ENCODE measurements around the genes CLASRP, ZNF296 and POLR1G.

- PRO-cap = no peak
Observed at GRCh38 chr19:44867220-44868119, 21.4 kb downstream of the NECTIN2 start.

GRCh38 chr19:44870033-44870656 lies 20.9 kb upstream of the TOMM40 start:
- PRO-cap = no peak

DNA sequence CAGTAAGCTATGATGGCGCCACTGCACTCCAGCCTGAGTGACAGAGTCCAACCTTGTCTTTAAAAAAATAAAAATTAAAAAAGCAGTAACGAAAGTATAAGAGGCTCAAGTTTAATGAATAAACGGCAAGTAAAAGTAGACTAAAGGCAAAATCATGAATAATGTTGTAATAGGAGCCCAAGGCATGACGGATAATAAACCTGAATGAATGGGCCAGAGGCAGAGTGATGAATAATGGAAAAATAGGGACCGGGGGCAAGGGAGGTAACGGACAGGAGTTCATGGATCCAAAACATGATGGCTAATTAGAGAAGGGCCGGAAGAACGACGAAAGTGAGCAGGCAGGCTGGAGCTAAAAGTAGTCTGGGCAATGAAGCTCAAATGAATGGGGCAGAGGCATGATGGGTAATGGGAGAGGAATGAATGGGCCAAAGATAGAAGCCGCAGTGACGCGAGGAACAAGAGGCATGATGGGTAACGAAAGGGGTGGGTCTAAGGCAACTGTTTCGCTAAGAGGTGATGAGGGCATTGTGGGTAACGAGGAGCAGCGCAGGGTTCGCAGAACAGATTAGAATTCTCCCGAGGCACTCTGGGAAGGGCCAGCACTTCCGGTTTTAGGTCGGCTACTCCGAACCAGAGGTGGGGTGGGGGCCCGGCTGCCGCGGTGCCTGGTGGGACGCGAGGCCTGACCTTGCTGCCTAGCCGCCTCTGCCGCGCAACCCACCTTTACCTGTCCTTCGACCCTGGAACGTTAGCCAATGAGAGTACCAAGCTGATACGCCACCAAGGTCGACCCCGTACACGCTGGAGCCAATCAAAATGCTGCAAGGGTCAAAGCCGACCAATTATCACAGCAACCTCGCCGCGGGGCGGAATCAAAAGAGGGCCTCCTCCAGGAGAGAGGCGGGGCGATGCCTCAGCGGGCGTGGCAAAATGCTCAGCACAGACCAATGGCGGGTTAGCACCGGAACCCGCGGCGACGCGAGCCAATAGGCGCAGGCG lies 714 bp upstream of the TOMM40 start:
- PRO-cap = bidirectional peak, plus-strand start at position 528 of the sequence, minus-strand start at position 365 of the sequence; unidirectional peak, minus-strand start at position 750 of the sequence; bidirectional peak, plus-strand start outside the sequence, minus-strand start at position 884 of the sequence

DNA sequence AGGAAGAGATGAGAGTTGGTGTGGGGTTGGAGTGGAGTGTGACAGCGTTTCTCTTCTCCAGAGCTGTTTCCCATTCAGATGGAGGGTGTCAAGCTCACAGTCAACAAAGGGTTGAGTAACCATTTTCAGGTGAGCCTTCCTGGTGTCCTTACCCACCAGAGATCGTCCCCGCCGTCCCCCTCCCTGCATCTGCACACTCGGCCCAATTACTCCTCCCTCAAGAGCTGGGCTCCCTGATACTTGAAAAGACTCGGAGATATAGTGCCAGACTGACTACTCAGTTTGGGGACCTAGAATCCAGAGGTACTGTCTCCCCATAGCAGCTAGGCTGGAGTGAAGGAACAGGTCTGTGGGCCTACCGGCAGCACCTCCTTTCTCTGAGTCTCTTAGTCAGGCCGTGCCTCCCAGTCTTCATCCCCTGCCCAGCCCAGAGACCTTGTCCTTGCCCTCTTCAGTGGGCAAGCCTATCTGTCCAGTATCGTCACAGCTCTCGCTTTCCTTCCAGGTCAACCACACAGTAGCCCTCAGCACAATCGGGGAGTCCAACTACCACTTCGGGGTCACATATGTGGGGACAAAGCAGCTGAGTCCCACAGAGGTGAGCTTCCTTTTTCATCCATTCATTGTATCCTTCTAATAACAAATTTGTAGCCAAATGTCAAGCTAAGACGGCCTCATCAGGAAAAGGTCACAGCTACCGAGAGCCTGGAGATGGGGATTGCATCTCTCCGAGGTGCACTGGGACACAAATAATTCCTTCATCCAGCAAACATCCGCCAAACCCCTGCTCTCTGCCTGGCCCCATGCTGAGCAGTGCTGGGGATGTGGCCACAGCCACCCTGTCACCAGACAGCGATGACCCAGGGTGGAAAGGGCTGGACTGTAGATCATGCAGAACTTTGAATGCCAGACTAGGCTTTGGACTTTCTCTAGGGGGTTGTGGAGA lies 1.6 kb downstream of the TOMM40 start:
- PRO-cap = no peak

DNA sequence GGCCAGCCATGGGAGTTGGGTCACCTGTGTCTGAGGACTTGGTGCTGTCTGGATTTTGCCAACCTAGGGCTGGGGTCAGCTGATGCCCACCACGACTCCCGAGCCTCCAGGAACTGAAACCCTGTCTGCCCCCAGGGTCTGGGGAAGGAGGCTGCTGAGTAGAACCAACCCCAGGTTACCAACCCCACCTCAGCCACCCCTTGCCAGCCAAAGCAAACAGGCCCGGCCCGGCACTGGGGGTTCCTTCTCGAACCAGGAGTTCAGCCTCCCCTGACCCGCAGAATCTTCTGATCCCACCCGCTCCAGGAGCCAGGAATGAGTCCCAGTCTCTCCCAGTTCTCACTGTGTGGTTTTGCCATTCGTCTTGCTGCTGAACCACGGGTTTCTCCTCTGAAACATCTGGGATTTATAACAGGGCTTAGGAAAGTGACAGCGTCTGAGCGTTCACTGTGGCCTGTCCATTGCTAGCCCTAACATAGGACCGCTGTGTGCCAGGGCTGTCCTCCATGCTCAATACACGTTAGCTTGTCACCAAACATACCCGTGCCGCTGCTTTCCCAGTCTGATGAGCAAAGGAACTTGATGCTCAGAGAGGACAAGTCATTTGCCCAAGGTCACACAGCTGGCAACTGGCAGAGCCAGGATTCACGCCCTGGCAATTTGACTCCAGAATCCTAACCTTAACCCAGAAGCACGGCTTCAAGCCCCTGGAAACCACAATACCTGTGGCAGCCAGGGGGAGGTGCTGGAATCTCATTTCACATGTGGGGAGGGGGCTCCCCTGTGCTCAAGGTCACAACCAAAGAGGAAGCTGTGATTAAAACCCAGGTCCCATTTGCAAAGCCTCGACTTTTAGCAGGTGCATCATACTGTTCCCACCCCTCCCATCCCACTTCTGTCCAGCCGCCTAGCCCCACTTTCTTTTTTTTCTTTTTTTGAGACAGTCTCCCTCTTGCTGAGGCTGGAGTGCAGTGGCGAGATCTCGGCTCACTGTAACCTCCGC lies 1.1 kb upstream of the APOE start:
- PRO-cap = no peak

GRCh38 chr19:44939693-44940257 lies 2.3 kb upstream of the APOC4 start:
- PRO-cap = no peak

GRCh38 chr19:44948227-44948790 lies 2.5 kb downstream of the APOC2 start:
- PRO-cap = no peak

DNA sequence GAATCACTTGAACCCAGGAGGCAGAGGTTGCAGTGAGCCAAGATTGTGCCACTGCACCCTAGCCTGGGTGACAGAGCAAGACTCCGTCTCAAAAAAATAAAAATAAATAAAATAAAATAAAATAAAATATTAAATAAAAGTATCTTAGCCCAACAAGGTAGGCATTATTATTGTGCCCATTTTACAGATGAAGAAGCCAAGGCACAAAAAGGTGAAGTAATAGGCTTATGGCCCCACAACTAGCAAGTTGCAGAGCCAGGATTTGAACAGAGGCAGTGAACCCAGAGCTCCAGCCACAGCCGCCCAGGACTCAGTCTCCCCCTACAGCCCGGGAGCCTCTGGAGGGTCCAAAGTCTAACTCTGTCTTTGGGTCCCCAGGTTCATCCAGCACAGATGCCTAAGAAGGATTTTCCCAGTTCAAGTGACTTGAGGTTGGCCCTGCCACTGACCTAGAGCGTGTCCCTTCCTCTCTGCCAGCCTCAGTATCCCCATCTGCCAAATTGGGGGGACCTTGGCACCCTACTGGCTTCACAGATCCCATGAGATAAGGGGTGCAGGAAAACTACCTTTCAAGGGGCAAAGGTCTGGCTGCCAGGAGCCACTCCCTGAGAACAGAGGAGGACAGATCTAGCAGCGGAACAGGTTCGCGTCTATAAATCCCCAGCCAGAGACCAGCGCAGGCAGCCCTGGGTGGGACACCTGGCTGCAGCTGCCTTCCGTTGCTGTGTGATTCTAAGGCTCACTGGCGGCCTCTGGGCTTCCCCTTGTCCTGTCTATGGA lies 7.0 kb downstream of the RELB start:
- PRO-cap = no peak

DNA sequence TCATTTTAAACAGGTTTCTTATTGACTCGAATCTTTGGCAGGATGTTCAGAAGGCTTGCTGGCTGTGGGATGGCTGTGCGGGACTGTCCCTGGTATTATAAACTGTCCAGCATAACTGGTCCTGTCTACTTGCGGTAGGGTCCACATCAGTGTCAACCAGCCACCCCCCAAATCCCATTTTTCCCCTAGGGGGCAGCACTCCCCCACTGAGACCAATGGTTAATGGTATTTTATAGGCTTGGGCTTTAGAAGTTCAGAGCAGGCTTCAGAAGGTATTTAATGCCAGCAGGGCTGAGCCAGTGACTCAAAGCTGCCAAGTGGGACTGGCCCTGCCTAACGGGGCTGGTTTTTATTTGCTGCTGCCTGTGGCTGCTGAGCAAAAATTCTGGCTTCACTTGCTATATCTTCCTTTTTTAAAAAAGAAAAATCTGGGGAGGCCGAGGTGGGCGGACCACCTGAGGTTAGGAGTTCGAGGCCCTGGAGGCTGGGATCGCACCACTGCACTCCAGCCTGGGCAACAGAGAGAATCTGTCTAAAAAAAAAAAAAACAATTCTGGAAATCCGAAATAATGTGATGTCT lies 15.7 kb downstream of the RELB start:
- PRO-cap = no peak

GRCh38 chr19:45038783-45039964 lies at the start of gene CLASRP:
Gene CLASRP (plus strand): TSS chr19:45039045.
- PRO-cap = bidirectional peak, plus-strand start at chr19:45039051, minus-strand start at chr19:45038962; unidirectional peak, minus-strand start at chr19:45039313; unidirectional peak, minus-strand start at chr19:45039442

DNA sequence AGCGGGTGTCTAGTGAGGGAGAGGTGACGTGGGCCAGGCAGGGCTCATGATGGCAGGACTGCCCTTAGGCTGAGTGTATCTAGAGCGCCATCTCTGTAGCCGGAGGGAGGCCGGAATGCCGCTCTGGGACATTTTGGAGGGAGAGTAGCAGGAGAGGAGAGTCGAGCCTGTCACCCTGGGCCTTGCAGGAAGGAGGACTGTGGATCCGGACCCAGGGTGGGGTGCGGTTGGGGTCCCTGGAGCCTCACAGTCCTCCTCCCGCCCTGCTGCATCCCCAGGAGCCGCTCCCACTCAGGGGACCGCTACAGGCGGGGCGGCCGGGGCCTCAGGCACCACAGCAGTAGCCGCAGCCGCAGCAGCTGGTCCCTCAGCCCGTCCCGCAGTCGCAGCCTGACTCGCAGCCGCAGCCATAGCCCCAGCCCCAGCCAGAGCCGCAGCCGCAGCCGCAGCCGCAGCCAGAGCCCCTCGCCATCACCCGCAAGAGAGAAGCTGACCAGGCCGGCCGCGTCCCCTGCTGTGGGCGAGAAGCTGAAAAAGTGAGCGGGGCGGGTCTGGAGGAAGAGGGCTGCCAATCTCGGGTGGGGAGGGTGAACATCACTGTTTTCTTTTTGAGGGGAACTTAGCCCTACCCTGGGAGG lies 9.1 kb downstream of the ZNF296 start:
- PRO-cap = no peak

- PRO-cap = bidirectional peak, plus-strand start at chr19:45076370, minus-strand start at chr19:45076311; bidirectional peak, plus-strand start at chr19:45076580, minus-strand start at chr19:45076478
Observed at GRCh38 chr19:45075985-45076871, at the start of gene ZNF296. Gene ZNF296 (minus strand): TSS chr19:45076478.

- PRO-cap = no peak
Observed at GRCh38 chr19:45100752-45101409, 7.9 kb downstream of the PPP1R37 start.

GRCh38 chr19:45113552-45114227 lies 20.7 kb downstream of the PPP1R37 start:
- PRO-cap = bidirectional peak, plus-strand start at chr19:45114132, minus-strand start at chr19:45113986

GRCh38 chr19:45117169-45118305 lies 24.6 kb downstream of the PPP1R37 start:
- PRO-cap = bidirectional peak, plus-strand start at chr19:45117445, minus-strand start at chr19:45117238

- PRO-cap = no peak
Observed at GRCh38 chr19:45245918-45246232, 668 bp upstream of the EXOC3L2 start.

GRCh38 chr19:45273191-45273628 lies 22.1 kb downstream of the MARK4 start:
- PRO-cap = no peak

GRCh38 chr19:45406529-45406831 lies at the start of gene POLR1G:
Gene POLR1G (plus strand): TSS chr19:45406644.
- PRO-cap = bidirectional peak, plus-strand start at chr19:45406644, minus-strand start at chr19:45406052

DNA sequence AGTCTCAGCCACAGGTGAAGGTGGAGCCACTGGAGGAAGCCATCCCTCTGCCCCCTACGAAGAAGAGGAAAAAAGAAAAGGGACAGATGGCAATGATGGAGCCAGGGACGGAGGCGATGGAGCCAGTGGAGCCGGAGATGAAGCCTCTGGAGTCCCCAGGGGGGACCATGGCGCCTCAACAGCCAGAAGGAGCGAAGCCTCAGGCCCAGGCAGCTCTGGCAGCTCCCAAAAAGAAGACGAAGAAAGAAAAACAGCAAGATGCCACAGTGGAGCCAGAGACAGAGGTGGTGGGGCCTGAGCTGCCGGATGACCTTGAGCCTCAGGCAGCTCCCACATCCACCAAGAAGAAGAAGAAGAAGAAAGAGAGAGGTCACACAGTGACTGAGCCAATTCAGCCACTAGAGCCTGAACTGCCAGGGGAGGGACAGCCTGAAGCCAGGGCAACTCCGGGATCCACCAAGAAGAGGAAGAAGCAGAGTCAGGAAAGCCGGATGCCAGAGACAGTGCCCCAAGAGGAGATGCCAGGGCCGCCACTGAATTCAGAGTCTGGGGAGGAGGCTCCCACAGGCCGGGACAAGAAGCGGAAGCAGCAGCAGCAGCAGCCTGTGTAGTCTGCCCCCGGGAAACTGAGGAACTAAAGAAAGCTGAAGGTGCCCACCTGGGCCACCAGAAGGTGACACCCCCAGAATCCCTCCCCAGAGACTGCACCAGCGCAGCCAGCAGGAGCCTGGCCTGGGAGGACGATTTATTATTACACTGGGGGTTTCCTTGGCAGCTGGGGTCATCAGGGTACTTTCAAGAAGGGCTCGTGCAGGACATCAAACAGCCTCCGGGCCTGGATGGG lies 2.7 kb downstream of the POLR1G start:
- PRO-cap = no peak

DNA sequence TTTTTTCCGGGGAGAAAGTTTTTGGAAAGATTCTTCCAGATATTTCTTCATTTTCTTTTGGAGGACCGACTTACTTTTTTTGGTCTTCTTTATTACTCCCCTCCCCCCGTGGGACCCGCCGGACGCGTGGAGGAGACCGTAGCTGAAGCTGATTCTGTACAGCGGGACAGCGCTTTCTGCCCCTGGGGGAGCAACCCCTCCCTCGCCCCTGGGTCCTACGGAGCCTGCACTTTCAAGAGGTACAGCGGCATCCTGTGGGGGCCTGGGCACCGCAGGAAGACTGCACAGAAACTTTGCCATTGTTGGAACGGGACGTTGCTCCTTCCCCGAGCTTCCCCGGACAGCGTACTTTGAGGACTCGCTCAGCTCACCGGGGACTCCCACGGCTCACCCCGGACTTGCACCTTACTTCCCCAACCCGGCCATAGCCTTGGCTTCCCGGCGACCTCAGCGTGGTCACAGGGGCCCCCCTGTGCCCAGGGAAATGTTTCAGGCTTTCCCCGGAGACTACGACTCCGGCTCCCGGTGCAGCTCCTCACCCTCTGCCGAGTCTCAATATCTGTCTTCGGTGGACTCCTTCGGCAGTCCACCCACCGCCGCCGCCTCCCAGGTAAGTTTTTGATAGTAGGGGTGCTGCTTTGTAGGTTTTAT lies 432 bp downstream of the FOSB start:
- PRO-cap = no peak

All from REH cell (cell line).